Glomerular endothelial cell (primary cell): ENCODE measurements around a stretch of chr4.

DNA sequence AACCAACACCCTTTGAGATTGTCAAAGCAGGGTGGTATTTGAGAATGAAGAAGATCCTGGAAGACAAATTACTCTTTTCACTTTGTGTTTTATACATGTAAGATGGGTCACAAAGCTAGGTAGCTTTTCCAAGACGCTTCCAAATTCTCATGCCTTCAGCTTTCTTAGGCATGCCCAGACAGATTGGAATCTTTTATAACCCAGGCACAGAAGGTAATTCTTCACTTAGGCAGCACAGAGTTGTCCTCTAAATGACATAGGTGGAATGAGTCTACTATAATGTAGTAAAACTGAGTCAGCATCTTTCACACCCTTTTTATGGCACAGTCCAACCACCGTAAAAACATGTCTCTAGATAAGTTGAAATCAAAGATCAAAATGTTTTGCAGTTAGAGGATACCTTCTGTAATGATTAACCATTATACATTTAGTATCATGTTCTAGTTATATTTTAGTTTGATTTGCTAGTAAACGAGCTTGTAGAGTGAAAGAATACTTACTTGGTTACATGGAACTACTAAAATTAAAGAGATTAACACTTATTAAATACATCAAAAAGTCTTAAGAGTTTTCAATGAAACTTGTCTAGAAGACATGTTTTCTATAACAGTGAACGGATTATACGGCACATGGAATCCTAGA is 128.4 kb upstream of the FAT1 start:
- RAMPAGE, long total RNA, result no peak

GRCh38 chr4:187128209-187128676 is 404.6 kb upstream of the FAT1 start:
- RAMPAGE, long total RNA, result no peak

- RAMPAGE, long total RNA, result no peak
Measured at GRCh38 chr4:188179521-188179982, 40.3 kb downstream of the TRIML1 start.

GRCh38 chr4:188455328-188455651 is 316.0 kb downstream of the TRIML1 start:
- RAMPAGE, long total RNA, result no peak

DNA sequence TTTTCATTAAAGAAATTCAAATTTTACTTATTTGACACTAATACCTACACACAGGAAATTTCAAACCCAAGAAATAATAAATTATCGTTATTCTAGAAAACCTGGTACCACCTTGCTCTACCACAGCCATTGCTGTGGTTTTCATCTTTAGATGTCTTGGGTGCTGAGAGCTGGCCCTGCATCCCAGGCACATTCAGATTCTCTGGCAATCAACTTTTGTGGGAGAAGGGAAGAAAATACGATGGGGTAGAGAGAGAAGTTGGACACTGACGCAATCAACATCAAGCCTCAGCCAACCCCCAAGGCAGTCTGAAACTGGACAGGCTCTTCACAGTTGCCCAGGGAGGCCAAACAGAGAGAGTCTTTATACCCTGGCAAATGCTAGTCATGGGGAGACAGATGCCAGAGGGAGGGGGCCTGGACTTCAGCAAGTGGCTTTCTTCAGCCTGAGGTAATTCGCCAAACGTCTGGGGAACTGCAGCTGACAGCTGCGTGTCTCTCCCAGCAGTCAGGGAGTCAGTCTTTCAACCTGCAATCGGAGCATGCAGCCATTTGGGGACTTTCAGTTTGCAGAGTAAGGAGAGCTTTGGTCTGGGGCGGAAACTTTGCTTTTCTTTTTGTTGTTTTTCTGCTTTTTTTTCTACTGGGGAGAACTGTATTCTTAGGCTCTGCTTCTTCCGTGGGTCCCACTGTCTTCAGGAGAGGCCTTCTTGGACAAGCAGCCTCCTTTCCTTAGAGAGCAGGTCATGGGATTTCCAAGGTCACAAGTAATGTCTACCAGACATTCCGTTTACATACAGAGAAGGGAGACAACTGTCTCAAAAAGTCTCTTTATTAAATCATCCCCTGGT is 521.6 kb downstream of the TRIML1 start:
- RAMPAGE, long total RNA, result no peak

DNA sequence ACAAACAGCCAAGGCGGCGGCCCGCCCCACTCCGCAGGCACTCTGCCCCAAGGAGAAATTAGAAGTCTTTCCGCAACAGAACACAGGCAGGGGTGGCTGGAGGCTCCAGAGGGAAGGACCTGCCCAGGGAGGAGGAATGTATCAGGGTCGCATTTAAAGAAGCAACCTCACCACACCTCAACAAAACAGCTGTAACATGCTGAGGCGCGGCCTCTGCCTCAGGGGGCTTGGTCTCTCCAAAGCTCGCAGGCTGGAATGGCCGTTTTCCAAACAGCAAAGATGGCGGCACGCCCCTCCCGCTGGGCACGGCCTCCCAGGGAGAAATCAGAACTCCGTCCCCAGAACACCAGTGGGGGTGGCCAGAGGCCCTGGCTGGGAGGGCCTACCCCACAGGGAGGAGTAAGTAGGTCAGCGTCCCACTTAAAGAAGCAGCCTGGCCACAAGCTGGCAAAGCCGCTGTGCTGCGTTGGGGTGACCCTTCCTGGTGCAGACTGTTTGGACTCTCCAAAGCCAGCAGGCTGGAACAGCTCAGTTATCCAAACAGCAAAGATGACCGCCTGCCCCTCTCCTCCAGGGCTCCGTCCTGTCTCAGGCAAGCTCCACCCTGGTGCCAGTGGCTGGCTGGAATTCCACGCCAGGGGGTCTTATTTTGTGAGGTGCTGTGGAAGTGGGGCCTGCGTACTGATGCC is 862.7 kb downstream of the TRIML1 start:
- RAMPAGE, long total RNA, result no peak